Placental epithelial cell (primary cell): Measurements from ENCODE around the genes OR3A1 and ASPA.

GRCh38 chr17:3002410-3003396 lies 60.7 kb downstream of the OR1D5 start:
- CAGE, long polyA plus RNA = no peak

GRCh38 chr17:3298134-3298659 lies at the start of gene OR3A1:
TSS of gene OR3A1 (minus strand) at chr17:3298360.
- CAGE, long polyA plus RNA = no peak

DNA sequence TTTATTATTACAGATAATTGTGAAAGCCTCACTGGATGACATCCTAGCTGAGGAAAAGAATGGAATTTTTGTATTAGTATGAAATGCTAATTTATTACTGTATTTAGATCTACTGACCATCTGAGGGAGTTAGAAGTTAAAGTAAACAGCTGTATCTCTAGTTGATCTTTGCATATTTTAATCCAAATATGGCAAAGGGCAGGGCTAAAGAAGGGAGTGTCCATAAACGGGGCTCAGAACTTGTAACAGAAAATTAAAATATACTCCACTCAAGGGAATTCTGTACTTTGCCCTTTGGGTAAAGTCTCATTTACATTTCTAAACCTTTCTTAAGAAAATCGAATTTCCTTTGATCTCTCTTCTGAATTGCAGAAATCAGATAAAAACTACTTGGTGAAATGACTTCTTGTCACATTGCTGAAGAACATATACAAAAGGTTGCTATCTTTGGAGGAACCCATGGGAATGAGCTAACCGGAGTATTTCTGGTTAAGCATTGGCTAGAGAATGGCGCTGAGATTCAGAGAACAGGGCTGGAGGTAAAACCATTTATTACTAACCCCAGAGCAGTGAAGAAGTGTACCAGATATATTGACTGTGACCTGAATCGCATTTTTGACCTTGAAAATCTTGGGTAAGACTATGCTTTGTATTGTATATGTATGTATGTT lies at the start of gene ASPA:
TSS of gene ASPA (plus strand) at position 236 of the 671 bp plus-strand sequence.
- CAGE, long polyA plus RNA = no peak

GRCh38 chr17:3562902-3563379 lies 5.3 kb upstream of the TRPV3 start:
- CAGE, long polyA plus RNA = no peak

DNA sequence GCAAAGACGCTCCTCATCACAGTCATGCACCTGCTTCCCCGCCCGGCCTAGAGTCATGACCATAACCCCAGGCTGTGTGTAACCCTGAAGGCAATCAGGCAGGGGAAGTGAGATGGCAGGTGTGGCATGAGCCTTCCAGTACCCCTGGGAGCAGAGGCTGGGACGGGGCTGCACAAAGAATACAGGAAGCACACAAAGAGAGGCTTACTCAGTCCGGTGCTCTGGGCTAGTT lies 9.4 kb downstream of the CTNS start:
- CAGE, long polyA plus RNA = no peak

GRCh38 chr17:3695117-3695676 lies 758 bp downstream of the P2RX5 start:
- CAGE, long polyA plus RNA = no peak

DNA sequence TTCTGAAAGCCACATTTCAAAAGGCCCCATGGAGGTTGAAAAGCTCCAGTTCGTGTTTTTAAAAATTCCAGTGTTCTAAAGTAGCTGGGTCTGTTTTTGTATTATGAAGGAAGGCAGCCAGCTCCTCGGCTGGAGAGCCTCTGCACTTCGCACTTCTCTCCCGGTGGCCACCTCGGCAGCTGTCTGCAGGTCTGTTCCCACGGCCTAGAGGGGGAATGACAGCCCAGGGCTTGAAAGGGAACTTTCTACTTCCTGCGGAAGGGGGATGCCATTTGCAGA lies 17.0 kb downstream of the HASPIN start:
- CAGE, long polyA plus RNA = no peak

DNA sequence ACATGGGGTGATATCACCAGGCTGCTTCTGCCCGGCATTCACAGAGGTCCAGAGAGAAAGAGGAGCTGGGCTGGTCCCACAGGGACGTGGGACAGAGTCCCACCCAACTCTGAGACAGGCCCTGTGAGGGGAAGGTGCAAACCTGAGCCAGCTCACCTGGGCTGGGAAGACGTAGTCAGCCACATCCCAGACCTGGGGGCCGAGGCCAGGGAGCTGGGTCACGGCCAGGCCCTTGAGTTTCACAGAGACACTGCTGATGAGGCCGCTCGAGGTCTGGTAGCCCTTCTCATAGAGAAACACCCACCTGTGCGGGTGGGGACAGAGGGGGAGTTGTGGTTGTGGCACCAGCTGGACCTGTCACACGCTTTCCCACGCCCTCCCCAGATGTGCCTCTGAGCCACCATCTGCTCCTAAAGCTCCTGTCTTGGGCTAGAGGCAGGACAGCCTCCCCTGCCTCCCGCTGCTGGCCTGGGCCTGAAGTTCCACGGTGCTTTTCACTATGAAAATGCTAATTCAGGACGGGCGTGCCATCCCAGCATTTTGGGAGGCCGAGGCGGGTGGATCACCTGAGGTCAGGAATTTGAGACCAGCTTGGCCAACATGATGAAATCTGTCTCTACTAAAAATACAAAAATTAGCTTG lies 11.1 kb downstream of the P2RX1 start:
- CAGE, long polyA plus RNA = no peak

DNA sequence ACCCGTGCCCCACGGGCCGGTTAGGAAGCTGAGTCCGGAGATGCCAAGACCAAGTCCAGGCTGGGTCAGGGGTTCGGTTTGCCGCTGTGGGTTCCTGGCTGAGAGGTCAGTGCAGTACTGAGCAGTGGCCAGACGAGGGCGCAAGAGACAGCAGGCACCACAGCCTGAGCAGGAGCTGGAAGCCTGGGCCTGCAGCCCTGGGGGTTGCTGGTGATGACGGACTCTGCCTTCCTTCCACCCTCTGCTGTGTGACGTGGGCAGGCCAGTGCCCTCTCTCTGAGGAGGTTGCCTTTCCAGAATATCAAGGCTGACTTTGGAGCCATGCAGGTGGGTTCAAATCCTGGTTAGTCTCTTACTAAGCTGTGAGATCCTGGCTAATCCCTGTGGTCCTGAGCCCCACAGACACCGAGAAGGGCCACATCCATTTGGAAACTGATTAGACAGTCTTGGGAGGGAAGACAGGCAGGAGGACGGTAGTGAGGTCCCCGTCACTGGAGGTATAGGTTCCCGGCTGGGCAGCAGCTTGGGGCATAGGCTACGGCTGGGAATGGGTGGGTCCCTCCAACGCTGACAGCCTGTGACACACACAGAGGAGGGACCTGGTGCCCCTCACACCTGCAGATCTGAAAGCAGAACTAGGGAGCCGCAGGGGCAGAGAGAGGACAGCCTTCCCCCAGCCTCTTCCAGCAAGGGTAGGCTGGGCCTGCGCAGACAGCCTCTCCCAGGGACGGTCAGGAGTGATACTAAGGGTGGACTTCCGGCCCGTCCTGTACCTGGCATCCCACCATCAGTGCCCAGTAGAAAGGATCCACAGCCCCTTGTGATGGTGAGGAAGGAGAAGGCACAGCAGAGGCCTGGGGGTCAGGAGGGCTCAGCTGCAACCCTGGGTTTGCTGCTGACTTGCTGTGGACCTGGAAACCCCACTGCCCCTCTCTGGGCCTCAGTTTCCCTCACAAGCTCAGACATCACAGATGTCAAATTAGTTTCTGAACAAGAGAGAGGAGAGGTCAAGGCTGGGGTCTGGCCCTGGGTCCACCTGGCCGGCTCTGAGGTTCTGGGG lies 2.1 kb downstream of the P2RX1 start:
- CAGE, long polyA plus RNA = no peak

- CAGE, long polyA plus RNA = no peak
Observed at GRCh38 chr17:3915012-3915868, 1.0 kb downstream of the P2RX1 start.

GRCh38 chr17:3924440-3925262 lies 8.4 kb upstream of the P2RX1 start:
- CAGE, long polyA plus RNA = no peak

DNA sequence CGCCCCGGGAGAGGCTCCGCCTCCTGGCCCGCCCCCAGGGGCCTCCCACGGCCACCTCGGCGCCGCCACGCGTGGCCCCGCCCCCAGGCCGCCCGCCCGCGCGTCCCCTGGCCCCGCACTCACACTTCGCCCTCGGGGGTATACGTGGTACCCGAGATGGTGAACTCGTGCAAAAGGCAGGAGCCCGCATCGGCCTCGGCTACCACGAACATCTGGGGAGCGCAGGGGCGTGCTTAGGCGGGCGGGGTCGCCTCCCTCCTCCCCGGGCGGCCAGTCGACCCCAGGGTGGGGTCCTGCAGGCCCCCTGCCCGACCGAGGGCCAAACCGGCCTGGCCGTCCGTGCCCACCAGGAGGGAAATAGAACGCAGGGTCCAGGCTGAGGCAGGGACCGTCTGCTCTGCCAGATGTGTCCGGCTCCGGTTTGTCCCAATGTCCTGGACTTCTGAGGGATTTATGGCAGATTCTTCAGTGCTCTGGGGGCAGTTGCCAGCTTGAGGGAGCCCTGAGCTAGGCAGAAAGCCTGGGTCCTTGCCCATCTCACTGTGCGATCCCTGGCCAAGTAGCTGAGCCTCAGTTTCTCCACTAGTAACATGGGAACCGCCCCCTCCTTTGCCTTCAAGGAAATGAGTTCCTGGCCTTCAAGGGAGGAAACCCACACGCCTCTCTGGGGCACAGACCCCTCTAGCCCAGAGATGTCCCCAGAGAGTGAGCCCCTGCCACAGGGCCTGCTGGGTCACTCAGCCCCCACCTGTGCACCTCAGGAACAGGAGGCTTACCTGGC lies 19.1 kb downstream of the ATP2A3 start:
- CAGE, long polyA plus RNA = no peak

- CAGE, long polyA plus RNA = no peak
Observed at GRCh38 chr17:4000859-4001215, 36.6 kb upstream of the ATP2A3 start.

DNA sequence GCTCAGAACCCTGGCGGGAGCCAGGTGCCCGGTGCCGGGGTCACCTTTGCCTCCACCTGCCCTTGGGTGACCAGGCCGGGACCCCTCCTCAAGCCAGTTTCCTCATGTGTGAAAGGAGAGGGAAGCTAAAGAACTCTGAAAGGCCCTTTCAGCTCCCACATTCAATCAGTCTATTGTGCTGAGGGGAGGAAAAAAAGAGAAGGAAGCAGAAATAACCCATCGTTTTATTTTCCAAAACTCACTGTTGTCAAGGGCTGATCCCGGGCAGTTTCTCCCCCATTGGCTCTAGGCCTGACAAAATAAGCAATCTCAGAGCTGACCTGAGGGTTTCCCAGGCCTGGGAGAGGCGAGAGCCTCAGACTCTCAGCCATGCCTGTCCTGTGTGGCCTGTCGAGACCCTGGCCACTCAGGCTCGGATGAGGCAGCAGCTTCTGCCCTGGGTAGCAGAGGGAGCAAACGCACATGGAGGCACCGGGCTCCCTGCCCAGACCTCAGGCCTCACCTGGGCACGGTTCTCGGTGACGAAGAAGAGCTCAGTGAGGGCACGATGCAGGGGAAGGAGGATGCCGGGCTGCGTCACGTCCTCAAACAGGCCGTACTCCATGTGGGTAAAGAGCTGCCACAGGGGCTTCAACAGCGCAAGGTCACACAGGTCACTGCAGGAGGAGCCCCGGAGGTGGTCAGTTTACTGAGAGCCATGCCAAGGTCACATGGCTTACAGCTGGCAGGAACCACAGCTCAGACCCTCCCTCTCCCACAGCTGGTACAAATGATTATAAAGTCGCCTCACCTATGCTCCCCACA lies 45.1 kb upstream of the ATP2A3 start:
- CAGE, long polyA plus RNA = no peak

GRCh38 chr17:4031918-4032629 lies 67.8 kb upstream of the ATP2A3 start:
- CAGE, long polyA plus RNA = no peak

- CAGE, long polyA plus RNA = no peak
Observed at GRCh38 chr17:4208150-4208625, 55.6 kb downstream of the ANKFY1 start.

- CAGE, long polyA plus RNA = no peak
Observed at GRCh38 chr17:4232123-4232730, 31.6 kb downstream of the ANKFY1 start.

DNA sequence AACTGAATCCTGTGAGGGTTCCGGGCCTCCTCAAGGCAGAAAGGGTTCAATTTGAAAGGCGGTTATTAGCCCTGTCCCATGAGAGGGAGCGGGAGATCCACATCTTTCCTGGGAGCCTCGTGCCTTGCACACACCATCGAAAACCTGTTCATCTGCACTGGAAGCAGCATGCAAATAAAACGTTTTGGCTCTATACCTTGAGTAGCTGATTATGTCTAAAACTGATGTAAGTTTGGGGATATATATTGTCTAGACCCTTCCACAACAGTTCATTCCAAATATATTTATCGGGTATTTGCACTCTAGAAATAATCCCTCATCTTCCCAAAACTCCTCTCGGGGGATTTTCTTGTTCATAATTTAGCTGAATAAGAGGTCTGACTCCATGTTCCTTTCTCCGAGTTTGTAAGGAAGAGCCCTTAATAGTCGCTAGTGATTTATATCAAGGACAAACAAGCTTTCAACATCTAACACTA lies 4.5 kb upstream of the ANKFY1 start:
- CAGE, long polyA plus RNA = no peak

DNA sequence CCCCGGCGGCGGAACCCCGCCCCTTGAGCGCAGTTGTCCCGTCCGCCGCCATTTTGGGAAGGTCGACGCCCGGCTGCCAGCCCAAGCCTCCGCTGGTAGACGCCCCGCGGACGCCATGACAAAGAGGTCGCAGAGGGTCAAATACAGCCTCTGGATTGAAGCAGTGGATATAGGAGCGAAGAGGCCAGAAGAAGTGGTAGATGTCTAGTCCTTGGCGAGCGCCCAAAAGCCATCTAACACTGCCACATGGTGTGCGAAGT lies 186 bp upstream of the UBE2G1 start:
- CAGE, long polyA plus RNA = no peak

DNA sequence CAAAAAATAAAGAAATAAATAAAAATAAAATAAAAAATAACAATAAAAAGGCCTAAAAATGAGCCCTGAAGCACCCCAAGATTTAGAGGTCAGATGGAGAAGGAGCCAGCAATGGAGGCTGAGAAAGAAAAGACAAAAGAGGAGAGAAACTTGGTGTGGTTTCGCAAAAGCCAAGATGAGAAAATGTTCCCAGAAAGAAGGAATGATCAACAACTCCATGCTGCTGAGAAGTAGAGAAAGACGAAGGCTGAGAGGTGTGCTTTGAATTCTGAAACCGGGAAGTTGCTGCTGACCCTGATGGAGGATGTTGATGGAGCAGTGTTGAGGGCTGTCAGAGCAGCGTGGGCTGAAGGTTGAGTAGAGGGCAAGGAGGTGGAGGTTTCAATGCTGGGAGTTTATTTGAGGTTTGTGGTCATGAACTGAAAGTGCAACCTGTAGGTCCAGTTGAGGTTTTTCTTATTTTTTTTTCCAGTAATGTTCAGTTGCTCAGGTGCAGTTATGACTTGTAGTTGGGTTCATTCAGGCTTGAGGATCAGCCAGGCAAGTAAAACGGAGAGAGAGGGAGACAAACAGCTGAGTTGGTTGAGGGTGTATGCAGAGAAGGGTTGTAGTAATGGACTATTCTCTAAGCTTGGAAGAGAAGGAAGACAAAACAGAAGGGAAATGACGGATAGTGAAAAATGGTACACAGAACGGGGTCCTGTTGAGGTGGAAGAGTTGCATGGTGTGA lies 8.5 kb upstream of the UBE2G1 start:
- CAGE, long polyA plus RNA = no peak